HT-29 (cell line): ENCODE results near the genes ADCK2, AGK, PRSS37 and TAS2R38.

- RAMPAGE, long total RNA = no peak
These were observed 26.4 kb downstream of the TBXAS1 start for GRCh38 chr7:139855405-139855897.

GRCh38 chr7:140038952-140039461 is 23.7 kb downstream of the PARP12 start:
- RAMPAGE, long total RNA = no peak

- RAMPAGE, long total RNA = no peak
These were observed 1.8 kb downstream of the PARP12 start for GRCh38 chr7:140060842-140061478.

GRCh38 chr7:140090672-140091363 is 28.1 kb upstream of the PARP12 start:
- RAMPAGE, long total RNA = no peak

GRCh38 chr7:140099432-140100339 is 36.9 kb upstream of the PARP12 start:
- RAMPAGE, long total RNA = no peak

GRCh38 chr7:140110667-140111476 is 48.1 kb upstream of the PARP12 start:
- RAMPAGE, long total RNA = no peak

GRCh38 chr7:140327009-140327727 is 71.2 kb downstream of the SLC37A3 start:
- RAMPAGE, long total RNA = no peak

DNA sequence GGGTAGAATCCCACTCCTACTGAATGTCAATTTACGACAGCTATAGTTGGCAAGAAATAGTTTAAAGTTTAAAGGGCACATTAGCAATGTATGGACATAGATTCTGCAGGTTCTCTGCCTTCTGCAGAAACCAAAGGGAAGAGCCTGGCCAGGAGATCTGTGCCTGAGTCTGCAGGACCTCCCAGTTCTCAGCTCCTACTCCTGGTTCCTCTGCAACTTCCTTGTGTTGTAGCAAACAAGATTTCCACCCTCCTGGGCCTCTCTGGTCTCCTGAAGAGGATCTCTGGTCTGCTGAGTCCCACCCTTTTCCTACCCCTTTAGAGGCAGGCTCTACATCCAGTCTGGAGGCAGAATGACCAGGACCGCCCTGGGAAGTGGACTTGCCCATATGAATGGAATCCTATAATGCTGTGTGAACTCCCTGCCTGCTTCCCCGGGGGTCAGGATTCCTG is 3.3 kb downstream of the DENND2A start:
- RAMPAGE, long total RNA = no peak

DNA sequence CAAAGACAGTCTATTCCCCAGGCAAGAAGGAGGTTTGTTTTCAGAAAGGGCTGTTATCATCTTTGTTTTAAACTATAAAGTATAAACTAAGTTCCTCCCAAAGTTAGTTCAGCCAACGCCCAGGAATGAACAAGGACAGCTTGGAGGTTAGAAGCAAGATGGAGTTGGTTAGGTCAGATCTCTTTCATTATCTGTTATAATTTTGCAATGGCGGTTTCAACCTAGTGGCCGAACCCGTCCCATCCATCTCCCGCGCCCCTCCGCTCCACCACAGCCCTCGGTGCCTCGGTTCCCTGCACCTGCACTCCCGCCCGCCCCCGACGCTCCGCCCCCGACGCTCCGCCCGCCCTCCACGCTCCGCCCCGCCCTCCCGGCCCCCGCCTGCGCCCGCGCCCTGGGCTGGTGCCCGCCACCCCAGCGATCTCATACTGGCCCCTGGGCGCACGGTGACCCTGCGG is at the start of gene ADCK2:
TSS of gene ADCK2 (plus strand) at position 409 of the 458 bp plus-strand sequence.
- RAMPAGE, long total RNA = no peak

DNA sequence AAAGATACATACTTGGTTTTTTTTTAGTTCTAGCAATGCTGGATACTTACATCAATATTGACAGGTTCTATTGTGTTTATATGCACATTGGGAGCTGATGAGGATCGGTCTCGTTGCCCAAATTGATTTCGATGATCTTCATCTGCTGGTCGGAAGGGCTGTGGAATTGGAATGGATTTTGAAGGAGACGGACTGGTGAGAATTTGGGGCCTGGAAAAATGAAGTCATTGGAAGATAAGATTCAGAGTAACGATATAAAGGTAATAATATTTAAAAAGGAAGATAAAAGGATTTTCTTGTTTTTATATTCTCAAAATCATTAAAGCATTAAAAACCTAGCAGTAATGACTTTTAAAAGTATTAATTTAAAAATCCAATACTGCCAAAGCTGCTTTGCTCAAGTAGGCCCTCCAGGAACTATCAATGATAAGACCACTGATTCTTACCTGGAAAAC is 97.8 kb downstream of the NDUFB2 start:
- RAMPAGE, long total RNA = no peak

- RAMPAGE, long total RNA = no peak
These were observed 38.3 kb downstream of the BRAF start for GRCh38 chr7:140886401-140886850.

GRCh38 chr7:141001537-141001969 is 13.2 kb downstream of the MRPS33 start:
- RAMPAGE, long total RNA = no peak

- RAMPAGE, long total RNA = no peak
These were observed 184.3 kb upstream of the AGK start for GRCh38 chr7:141366914-141367366.

- RAMPAGE, long total RNA = no peak
These were observed at the start of gene AGK for GRCh38 chr7:141551068-141551692. TSS of gene AGK (plus strand) at chr7:141551410.

- RAMPAGE, long total RNA = no peak
These were observed 43.9 kb downstream of the DENND11 start for GRCh38 chr7:141657760-141658789.

- RAMPAGE, long total RNA = no peak
These were observed at the start of gene PRSS37 for GRCh38 chr7:141841318-141841791. TSS of gene PRSS37 (minus strand) at chr7:141841485.

- RAMPAGE, long total RNA = no peak
These were observed at the start of gene TAS2R38 for GRCh38 chr7:141973662-141974122. TSS of gene TAS2R38 (minus strand) at chr7:141973773.

GRCh38 chr7:142454840-142455430 is 197.1 kb upstream of the PRSS58 start:
- RAMPAGE, long total RNA = no peak

DNA sequence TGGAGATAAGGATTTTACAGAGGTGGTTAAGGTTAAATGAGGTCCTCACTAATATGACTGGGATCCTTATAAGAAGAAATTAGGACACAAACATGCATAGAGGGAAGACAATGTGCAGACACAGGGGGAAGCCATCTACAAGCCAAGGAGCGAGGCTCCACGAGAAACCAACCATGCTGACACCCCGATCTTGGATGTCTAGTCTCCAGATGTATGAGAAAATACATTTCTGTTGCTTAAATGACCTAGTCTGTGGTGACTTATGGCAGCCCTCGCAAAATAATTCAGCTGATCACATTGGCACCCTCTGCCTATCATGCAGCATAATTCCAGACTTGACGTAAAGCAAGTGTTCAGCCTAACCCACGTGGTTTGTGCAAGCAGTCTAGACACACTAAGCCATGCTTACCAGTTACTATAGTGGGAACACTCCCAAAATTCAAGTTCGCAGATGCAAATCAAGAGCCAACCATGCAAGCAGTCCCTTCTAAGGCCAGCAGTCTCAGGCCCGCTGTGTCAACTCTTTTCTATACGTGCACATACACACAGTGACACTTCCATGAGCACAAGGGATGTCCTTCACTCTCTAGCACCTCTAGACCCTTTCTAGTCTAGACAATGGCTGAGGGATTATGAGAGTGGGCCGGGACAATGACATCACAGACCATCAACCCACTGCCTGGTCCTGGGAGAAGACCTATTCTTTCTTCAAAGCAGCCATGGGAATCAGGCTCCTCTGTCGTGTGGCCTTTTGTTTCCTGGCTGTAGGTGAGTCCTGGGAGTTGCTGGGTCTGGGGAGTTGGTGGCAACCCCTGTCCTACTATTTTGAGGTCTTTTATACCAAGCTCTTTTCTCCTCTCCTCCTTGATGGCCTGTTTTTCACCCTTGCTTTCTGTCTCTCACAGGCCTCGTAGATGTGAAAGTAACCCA is 29.0 kb upstream of the PRSS1 start:
- RAMPAGE, long total RNA = no peak

DNA sequence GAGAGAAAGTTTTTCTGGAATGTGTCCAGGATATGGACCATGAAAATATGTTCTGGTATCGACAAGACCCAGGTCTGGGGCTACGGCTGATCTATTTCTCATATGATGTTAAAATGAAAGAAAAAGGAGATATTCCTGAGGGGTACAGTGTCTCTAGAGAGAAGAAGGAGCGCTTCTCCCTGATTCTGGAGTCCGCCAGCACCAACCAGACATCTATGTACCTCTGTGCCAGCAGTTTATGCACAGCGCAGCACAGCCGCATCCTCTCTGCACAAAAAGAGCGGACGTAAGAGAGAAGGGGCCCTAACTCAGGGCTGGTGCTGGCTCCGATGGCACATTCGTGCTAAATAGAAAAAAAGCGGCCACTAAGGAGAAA is 28.4 kb upstream of the PRSS1 start:
- RAMPAGE, long total RNA = no peak